ENCODE results near the genes LNPEP, LIX1 and SLCO6A1.

GRCh38 chr5:96243140-96243570 is 189.9 kb downstream of the PCSK1 start:
- CAGE, long polyA plus RNA: no peak
- RRBS: no CpG with 5 or more reads among the region's 1 CpG

- CAGE, long polyA plus RNA: no peak
- RRBS: no CpG with 5 or more reads among the region's 3 CpGs
Measured at GRCh38 chr5:96288063-96288541, 144.9 kb downstream of the PCSK1 start.

- CAGE, long polyA plus RNA: no peak
- RRBS: under 1% methylated on average over 7 of the region's 43 CpGs
Measured at GRCh38 chr5:96431984-96432922, 795 bp downstream of the PCSK1 start.

DNA sequence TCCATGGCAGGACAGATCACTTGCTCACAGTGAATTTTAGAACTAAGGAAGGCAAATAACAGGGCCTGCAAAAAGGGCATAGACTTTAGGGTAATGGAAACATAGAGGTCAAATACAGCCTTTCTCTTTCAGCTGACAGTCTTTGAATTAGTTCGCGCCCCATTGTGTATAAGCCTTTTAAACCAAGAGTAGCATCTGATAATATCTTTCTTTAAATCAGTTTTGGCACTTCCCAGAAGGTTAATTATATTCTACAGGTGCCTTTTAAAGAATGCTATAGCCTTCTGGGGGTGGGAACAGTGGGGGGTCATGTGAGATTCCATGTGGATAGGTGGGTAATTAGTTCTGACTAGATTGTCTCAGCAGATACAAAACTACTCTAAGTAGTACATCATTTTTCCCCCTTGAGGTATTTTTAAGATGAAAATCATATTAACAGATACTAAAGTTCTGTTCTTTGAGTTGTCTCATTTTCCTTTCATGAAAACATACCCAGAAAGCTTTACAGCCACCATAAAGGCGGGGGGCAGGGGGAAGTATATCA is 4.4 kb downstream of the CAST start:
- CAGE, long polyA plus RNA: no peak
- RRBS: no CpG with 5 or more reads among the region's 3 CpGs

DNA sequence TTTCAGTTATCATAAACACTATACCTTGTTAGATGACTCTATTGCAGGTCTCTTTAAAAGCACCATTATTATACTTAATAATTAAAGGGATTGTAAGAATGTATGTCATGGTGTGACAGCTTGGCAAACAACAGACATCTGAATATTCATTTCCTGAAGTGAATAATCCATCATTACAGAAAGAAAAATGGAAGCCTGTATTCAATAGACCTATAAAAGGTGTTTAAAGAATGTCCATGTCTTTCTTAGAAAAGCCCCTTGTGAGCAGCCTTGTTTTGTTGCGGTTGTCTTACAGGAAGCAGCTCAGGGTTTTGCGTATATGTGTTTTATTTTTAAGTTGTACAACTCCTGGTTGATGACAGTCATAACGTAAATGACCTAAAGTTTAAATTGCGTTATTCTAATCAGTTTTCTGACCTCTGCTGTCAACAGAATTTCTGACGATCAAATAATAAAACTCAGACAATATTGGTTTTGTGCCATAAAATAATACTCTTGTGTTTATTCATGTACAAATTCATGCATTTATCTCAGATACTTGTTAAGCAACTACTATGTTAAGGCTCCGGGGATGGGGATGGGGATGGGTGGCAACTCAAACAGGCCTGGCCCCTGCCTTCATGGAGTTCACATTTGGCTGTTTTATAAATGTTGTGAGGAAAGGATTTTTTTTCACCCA is 53.9 kb downstream of the CAST start:
- CAGE, long polyA plus RNA: no peak
- RRBS: no CpG with 5 or more reads among the region's 6 CpGs

- CAGE, long polyA plus RNA: no peak
- RRBS: 76% methylated on average over 3 of the region's 17 CpGs
Measured at GRCh38 chr5:96774907-96776004, 32.5 kb downstream of the ERAP1 start.

DNA sequence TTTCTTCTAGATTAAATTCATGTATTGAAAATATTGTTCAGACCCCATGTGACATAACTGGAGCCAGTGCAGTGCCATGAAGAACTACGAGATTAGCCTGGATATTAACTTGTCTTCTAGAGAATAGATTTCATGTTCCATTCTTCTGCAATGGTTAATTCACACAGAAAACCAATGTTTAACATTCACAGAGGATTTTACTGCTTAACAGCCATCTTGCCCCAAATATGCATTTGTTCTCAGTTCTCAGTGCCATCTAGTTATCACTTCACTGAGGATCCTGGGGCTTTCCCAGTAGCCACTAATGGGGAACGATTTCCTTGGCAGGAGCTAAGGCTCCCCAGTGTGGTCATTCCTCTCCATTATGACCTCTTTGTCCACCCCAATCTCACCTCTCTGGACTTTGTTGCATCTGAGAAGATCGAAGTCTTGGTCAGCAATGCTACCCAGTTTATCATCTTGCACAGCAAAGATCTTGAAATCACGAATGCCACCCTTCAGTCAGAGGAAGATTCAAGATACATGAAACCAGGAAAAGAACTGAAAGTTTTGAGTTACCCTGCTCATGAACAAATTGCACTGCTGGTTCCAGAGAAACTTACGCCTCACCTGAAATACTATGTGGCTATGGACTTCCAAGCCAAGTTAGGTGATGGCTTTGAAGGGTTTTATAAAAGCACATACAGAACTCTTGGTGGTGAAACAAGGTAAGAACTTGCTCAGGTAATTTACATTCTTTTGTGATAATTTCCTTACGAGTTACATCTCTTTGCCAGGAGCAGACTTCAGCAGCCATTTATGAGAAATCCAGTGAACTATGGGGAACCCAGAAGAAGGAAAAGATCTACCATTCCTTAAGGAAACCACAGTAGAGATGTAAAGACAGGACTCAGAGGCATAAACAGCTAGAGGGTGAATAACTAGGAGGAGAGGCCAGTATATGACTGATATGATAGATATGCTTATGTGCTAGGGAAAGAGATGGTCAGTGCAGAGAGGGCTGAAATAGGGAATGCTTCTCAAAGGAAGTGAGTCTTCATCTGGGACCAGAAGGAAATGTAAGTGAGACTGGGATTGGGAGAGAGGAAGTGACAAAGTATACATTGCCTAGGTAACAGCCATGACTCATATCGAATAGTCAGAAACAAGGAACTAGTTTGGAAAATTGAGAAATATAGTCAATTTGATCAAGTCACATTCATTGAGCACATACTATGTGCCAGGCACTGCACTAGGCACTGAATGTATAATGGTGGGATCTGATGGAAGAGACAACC is 3.7 kb downstream of the ERAP2 start:
- CAGE, long polyA plus RNA: no peak
- RRBS: no CpG with 5 or more reads among the region's 7 CpGs

- CAGE, long polyA plus RNA: no peak
- RRBS: under 1% methylated on average over 21 of the region's 61 CpGs
Measured at GRCh38 chr5:96935448-96936181, at the start of gene LNPEP. LNPEP (plus strand) TSS chr5:96936080.

GRCh38 chr5:96960879-96961517 is 25.1 kb downstream of the LNPEP start:
- CAGE, long polyA plus RNA: no peak
- RRBS: no CpG with 5 or more reads among the region's 1 CpG

DNA sequence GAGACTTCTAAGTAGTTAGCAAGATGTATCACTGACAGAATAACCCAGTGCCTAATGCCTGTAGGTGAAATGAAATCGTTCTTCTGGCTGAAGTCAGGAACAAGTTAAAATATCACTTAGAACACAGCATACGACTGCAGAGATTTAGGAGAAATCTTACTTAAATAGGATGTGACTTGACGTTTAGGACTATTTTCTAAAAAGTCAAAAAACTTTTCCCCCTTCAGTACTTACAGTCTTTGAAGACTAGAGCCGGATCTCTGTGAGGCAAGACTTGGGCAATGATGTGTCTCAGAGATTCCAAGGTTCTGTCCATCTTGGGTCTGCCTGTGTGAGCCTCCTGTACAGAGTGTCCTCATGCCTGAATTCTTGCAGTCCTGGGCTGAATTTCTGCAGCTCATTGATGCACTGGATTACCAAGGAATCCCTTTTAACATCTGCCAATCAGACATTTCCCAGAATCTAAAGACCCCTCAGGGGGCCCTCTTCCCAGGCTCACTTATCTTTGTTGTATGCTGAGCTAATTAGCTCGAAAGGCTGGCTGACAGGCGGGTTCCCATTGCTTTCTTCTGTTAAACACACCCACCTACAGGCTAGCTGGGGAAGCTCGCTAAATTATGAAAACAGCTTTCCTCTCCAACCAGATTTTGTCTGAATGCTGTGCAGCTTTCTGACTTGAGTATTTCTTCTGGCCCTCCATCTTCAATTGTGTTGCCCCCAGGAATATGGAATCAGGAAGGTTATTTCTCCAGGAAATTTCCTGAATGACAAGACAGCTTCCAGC is at the start of gene LIX1:
Gene LIX1, minus strand, starts transcription at position 351 of the 784 bp plus-strand sequence.
- CAGE, long polyA plus RNA: no peak
- RRBS: no CpG with 5 or more reads among the region's 7 CpGs

- CAGE, long polyA plus RNA: no peak
Measured at GRCh38 chr5:98298273-98298558, 475.2 kb upstream of the RGMB start.

DNA sequence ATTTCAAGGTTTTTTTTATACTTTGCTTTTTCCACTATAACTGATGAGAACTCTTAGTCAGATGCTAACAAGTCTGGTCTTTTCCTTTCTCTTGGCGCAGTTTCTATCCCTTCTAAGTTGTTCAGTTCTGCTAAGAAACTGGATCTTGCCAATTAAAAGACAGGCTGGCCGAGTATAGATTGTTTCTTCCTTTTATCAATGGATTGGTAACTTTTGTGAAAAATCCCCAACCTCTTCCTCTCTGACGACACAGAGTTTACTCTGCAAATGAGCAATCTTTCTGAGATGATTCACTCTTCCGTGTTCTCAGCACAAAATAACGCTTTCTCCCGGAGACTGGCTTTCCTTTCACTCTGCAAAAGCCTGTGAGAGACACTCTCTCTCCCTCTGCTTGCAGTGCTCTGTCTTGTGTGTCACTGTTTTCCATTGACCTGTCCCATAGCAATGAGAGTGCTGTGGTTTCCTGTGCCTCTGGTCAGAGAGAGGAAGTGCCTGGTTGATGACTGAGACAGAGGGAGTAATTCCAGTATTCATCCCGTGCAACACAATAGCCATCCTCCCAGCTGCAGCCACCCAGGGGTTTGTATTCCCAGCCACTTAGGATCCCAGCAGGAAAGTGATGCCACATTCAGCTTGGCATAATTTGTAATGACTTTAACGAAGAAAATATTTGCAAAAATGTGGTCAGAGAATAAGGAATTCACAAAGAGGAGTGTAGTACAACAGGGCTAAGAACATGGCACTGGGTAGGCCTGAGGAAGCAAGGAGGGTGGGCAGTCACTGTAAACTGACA is 463.7 kb upstream of the RGMB start:
- CAGE, long polyA plus RNA: no peak
- RRBS: no CpG with 5 or more reads among the region's 8 CpGs

- CAGE, long polyA plus RNA: no peak
- RRBS: 2% methylated on average over 9 of the region's 60 CpGs
Measured at GRCh38 chr5:98769691-98770693, 3.5 kb upstream of the RGMB start.

- CAGE, long polyA plus RNA: no peak
- RRBS: no CpG with 5 or more reads among the region's 24 CpGs
Measured at GRCh38 chr5:98770950-98772079, 2.1 kb upstream of the RGMB start.

DNA sequence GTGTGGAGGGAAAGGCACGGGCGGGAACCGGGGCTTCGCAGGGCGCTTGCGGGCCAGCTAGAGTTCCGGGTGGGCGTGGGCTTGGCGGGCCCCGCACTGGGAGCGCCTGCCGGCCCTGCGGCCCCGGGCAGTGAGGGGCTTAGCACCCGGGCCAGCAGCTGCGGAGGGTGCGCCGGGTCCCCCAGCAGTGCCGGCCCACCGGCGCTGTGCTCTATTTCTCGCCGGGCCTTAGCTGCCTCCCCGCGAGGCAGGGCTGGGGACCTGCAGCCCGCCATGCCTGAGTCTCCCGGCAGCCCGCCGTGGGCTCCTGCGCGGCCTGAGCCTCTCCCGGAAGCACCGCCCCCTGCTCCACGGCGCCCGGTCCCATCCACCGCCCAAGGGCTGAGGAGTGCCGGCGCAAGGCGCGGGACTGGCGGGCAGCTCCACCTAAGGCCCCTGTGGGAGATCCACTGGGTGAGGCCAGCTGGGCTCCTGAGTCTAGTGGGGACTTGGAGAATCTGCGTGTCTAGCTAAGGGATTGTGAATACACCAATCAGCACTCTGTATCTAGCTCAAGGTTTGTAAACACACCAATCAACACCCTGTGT is 141.1 kb downstream of the SLCO4C1 start:
- CAGE, long polyA plus RNA: no peak
- RRBS: 72% methylated on average over 6 of the region's 43 CpGs

GRCh38 chr5:102498565-102499275 is at the start of gene SLCO6A1:
SLCO6A1 (minus strand) TSS chr5:102499001.
- CAGE, long polyA plus RNA: no peak
- RRBS: 80% methylated on average over 6 of the region's 36 CpGs

GRCh38 chr5:102755741-102755897 is 514 bp downstream of the PAM start:
- CAGE, long polyA plus RNA: no peak
- RRBS: no CpG with 5 or more reads among the region's 11 CpGs

- CAGE, long polyA plus RNA: no peak
- RRBS: no CpG with 5 or more reads among the region's 4 CpGs
Measured at GRCh38 chr5:102798850-102799410, 43.8 kb downstream of the PAM start.

DNA sequence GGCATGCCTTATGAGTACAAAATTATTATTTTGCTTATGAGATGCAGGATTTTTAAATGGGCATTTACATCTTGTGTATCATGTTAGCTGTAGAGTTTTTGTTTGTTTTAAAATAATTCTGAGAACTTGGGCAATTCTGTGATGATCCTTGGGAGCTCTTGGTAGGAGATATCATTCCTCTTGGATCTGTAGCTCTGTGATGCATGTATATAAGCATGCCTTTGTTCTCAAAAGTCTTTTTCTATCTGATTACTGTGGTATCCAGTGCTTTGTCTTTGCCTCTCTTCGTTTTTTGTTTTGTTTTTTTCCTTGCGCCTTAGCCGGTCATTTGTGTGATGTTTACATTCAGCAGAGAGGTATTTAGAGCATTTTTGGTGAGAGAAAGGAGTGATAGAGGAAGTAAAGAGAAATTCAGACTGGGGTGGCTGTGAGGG is 110.0 kb downstream of the PAM start:
- CAGE, long polyA plus RNA: no peak
- RRBS: no CpG with 5 or more reads among the region's 3 CpGs

DNA sequence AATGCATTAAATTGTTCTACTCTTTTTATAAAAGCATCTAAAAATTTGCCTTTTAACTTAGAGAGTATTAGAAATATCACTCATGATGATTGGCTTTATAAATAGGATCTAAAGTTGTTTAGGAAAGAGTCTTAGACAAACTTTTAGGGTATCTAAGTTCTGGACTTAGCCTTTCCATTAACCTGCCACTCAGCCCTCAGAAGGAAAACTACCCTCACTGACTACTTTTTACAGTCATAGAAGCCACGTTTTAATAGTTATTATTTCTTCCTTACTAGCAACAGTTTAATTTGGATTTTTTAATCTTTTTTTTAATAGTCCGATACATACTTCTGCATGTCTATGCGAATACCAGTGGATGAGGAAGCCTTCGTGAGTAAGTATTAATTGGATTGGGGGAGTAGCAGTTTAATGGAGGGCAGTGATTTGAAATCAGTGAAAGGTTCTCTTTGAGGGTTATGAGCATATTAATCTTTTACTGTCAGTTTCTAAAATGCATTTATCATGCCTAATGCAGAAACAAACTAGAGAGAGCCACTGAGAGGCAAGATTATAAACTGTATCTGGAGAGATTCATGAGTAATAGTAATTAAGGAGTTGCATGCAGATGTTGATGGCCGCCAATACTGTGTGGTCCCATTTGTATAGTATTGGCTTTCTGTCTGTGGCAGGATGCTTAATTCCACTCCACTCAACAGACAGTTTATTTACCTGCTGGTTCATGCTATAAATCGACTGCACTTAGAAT is 146.1 kb downstream of the PAM start:
- CAGE, long polyA plus RNA: no peak
- RRBS: no CpG with 5 or more reads among the region's 6 CpGs

Measured in osteoblast (primary cell).